AG09309 (cell line): ENCODE data around the genes CARS2 and ARHGEF7.

- RRBS: 85% methylated on average over 3 of the region's 13 CpGs
Measured at GRCh38 chr13:110470276-110470968, 91.1 kb downstream of the RAB20 start.

DNA sequence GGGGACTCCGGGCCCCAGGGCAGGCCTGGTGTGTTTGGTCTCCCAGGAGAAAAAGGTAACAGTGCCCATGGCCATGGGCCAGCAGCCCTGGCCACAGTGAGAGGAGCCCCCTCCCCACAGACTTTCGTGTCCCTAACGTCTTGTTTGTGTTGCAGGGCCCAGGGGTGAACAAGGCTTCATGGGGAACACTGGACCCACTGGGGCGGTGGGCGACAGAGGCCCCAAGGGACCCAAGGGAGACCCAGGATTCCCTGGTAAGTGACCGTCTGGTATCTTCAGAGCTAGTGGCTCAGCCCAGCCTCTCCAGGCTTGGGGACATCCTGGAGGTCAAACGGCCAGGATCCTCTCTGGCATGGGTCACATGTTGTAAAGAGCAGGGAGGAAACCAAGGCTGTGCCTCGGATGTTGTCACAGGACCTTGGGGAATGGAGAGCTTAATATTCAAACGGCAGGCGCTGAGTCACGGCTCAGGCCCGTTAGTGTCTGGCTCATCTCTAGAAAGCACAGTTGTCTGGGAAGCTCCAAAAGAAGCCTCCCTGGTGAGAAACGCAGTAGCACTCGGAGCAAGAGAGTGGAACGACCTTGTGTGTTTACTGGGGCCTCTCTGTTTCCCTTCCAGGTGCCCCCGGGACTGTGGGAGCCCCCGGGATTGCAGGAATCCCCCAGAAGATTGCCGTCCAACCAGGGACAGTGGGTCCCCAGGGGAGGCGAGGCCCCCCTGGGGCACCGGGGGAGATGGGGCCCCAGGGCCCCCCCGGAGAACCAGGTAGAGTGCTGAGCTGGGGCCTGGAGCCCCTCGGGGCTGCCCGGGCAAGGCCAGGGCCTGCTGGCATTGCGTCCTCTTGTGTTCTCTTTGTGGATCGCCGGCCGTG, 58.1 kb downstream of the RAB20 start:
- RRBS: 94% methylated on average over 7 of the region's 27 CpGs

DNA sequence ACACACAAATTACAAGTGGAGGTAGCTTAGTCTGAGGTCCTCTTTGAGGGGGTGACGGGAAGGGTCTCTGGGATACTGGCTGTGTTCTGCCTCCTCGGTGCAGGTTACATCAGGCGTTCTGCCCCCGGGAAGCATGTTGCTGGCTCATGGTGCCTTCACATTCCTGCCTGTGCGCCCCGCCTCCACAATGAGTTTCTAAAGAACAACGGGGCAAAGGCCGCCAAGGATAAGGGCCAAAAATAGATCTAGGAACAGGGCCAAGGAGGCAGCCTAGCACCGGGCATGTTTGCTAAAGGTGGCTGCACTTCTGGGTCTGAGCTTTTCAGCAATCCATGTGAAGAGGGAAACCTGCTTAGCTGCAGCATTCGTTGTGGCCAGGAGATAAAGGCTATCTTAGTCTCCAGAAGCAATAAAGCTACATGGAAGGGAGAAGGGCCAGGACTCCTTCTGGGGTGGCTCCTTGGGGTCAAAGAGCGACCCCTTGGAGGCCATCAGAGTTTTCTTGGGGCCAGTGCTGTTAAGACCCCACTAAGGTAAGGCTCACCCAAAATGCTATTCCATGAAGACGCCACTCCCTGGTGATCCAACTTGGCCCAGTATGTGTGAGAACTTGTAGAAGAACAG, 54.3 kb downstream of the RAB20 start:
- RRBS: no CpG with 5 or more reads among the region's 12 CpGs

DNA sequence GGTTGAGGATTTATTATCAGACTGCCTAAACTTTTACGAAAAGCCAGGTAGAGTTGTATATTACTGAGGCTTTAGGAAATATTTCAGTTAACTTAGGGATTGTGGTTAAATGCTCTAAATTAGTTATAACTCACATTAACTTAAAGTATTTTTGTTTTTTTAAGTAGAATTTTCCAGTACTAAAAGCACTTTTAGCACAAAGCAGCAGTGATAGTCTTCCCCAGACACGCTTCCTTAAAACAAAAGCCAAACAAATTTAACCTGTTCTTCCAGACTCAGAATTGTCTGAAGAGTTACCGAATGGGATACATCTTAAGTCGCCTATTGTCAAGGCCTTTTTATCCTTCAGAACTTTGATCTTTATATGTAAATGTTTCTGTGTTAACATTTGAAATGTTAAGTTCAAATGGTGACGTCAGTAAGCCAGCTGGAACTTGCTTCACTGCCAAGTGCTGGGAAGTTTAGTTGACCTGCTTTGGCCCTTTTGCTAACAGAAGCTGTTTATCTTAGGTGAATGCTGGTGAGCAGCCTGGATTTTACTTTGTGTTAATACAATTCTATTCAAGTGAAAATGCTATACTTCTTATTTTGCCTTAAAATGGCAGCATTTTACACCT, 1.8 kb downstream of the NAXD start:
- RRBS: no CpG with 5 or more reads among the region's 5 CpGs

DNA sequence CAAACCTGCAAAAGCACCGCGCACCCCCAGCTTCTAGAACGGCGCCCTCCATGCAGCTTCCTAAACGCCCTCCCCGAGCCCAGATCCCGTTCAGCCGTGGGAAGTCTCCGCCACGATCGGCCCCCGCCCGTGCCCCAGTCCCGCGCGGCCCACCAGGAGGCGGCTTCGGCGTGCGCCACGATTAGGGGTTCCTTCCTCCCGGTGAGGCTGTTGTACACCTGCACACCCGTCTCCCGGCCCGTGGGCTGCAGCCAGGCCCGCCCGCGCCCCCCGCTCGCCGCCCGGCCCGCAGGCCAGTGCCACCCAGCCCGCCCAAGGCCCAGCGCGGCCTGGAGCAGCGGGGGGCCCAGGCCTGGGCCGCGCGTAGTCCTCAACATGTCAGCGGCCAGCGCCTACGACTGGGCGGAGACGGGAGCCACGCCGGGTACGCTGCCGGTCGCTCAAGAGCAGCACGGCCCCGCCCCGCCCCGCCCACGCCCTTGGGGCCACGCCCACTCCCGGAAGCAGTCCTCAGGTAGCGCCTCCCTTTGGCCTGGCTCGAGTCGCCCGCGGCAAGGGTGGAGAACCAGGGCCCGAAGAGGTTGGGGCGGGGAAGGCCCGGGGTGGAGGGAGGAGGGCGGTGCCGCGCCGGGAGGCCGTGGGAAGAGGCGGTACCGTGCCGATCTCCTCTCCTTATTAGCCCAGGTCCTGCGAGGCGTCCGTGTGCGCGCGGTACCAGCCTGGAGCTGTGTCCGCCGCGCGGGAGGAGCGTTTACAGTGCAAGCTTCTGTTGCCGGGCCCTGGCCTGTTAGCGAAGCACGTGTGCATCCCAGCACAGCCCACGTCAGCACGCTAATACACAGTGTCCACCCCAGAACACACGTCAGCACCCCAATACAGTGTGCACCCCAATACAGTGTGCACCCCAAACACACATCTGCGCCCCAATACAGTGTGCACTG, at the start of gene CARS2:
CARS2 (minus strand) TSS at position 400 of the 941 bp plus-strand sequence.
- RRBS: 2% methylated on average over 22 of the region's 91 CpGs

DNA sequence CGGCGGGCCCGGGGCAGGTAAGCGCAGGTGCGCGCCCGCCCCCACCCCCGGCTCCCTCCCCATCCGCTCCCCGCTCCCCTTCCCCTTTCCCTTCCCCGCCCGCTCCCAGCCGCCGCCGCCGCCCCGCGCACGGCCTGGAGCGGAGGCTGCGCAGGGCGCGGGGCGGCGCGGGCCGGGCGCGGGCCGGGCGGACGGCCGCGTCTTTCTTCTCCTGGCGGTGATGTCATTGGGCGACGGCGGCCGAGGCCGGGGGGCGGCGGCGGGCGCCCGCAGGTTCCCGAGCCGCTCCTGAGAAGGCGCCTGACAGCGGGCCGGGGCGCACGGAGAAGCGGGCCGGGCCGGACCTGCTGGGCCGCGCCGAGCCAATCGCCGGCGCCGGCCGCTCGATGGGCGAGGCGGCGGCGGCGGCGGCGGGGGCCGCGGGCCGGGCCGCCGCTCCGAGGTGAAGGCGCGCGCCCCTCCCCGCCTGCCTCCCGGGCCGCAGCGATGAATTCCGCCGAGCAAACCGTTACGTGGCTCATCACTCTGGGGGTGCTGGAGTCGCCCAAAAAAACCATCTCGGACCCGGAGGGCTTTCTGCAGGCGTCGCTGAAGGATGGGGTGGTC, at the start of gene ARHGEF7:
ARHGEF7 (plus strand) TSS at position 270 of the 606 bp plus-strand sequence.
- RRBS: 2% methylated on average over 58 of the region's 93 CpGs

DNA sequence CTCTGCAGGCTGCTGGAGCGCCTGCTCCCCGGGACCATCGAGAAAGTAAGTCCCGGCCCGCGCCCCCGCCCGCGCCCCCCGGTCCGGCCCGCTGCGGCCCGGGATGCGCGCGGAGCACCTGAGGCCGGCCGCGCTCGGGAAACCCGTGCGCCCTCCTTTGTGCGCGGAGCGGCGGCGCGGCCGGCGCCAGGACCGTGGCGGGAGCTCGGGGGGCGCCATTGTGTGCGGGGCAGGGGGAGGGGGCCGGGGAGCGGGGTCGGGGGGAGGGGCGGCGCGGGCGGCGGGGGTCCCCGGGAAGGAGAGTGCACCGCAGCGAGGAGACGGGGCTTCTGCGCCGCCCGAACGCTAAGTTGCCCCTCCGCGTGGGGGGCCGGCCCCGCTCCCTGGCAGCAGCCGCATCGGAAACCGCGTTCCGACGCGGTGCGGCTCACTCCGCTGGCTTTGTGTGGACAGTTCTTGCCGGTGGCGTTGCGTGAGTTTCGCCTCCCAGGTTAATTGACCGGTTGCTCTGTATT, 594 bp downstream of the ARHGEF7 start:
- RRBS: 1% methylated on average over 46 of the region's 70 CpGs

GRCh38 chr13:111184100-111184289, 68.9 kb downstream of the ARHGEF7 start:
- RRBS: no CpG with 5 or more reads among the region's 6 CpGs

DNA sequence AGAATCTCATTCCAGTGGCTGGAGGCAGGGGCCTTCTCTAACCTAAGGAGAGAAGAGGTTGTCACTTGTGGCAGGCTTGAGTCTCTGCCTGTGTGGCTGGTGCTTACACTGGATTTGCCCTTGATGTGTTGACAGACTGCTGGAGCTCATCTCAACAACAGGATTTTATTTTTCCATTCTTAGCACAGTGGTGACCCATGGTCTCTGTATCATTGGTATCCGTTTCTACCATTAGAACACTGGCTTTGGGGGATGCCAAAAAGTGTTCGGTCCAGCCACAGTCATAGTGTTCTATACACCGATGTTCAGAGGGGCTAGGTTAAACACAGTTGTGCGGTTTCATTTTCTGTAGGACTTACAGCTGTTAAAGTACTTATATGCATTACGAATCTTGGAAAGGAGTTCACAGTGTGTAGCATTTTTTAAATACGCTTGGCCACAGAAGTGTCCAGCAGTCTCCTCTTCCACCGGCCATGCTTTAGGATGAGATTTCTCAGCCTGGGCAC, 41.6 kb upstream of the TEX29 start:
- RRBS: no CpG with 5 or more reads among the region's 7 CpGs

- RRBS: 7% methylated on average over 22 of the region's 64 CpGs
Measured at GRCh38 chr13:112073195-112073967, 6.4 kb downstream of the SOX1 start.

GRCh38 chr13:112113500-112113846, 46.5 kb downstream of the SOX1 start:
- RRBS: no CpG with 5 or more reads among the region's 6 CpGs

GRCh38 chr13:112193620-112194212, 126.8 kb downstream of the SOX1 start:
- RRBS: no CpG with 5 or more reads among the region's 15 CpGs

GRCh38 chr13:112236458-112237296, 139.5 kb upstream of the SPACA7 start:
- RRBS: no CpG with 5 or more reads among the region's 13 CpGs

DNA sequence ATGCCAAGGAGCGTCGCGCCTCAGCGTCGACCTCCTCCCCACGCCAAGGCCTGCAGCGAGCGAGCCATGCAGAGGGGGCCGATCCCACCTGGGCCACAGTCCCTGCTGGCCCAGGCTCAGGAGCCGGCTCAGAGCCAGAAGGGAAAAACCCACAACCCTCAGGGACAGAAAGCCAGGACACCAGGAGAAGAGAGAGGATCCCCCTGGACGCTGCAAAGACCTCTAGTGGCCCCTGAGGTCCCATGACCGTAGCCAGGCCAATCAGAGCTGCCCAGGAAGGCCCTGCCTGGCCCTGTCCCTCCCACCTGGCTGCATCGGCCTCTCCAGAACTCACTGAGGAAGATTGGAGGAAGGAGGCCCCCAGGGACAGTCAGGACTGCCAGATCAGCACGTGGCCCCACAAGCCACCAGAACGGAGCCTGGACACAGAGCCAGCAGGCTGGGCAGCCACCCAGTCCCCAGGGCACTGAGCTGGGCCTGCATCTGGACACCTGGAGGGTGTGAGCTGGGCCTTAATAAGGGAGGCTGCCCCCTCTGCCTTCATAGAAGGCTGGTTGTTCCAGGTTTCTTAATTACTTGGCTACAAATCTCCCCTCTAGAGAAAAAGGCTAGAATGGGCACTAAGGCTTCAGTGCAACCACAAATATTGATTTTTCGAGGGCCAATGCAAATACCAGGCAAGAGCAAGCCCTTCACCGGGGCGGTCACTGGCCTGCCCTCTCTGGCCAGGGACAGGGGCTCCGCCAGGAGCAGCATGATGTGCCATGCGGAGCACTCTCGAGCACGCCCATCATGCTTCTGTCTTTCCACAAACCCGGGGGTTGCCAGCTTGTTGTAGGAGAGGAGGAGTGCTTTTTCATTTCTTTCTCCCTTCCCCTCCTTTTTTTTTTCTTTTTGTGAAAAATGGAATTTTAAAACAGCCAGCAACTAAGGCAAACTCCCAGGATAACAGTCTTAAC, 128.0 kb upstream of the SPACA7 start:
- RRBS: no CpG with 5 or more reads among the region's 23 CpGs

GRCh38 chr13:112473797-112474218, 97.7 kb downstream of the SPACA7 start:
- RRBS: no CpG with 5 or more reads among the region's 5 CpGs

DNA sequence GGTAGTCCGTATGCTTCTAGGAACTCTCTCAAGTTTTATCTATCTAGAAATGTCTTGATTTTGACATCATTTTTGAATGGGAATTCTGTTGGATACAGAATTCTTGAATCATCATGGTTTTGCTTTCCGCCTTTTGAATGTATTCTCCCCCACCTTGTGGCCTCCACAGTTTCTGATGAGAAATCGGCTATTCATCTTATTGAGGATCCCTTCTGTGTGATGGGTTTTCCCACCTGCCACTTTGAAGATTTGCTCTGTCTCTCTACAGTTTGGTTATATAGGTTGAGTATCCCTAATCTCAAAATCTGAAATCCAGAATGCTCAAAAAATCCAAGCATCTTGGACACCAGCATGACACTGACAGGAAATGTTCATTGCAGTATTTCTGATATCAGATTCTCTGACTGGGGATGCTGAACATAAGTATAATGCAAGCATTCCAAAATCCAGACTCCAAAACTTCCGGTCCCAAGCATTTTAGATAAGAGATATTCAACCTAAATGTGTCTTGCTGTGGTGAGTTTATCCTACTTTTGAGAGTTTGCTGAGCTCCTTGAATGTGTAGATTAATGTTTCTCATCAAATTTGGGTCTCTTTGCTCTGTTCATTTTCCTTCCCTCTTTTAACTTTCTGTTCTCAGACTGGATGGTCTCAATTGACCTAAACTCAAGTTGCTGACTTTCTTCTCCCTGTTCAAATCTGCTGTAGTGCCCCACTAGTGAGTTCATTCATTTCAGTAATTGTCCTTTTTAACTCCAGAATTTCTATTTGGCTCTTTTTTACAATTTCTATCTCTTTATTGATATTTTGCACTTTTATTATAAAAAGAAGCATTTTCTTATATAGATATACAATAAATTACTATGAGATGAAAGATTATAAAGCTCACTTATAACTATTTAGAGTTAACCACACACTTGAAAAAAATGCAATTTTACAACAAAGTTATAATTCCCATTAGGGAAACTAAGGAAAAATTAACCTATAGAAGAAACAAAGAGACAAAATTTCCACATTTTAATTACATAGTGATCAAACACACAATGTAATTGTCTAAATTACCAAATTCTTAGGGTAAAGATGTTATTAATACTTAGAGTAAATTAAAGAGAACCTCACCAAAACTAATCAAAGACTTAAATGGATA, 49.7 kb downstream of the TUBGCP3 start:
- RRBS: no CpG with 5 or more reads among the region's 4 CpGs

GRCh38 chr13:112583469-112584025, 4.4 kb downstream of the TUBGCP3 start:
- RRBS: no CpG with 5 or more reads among the region's 8 CpGs

DNA sequence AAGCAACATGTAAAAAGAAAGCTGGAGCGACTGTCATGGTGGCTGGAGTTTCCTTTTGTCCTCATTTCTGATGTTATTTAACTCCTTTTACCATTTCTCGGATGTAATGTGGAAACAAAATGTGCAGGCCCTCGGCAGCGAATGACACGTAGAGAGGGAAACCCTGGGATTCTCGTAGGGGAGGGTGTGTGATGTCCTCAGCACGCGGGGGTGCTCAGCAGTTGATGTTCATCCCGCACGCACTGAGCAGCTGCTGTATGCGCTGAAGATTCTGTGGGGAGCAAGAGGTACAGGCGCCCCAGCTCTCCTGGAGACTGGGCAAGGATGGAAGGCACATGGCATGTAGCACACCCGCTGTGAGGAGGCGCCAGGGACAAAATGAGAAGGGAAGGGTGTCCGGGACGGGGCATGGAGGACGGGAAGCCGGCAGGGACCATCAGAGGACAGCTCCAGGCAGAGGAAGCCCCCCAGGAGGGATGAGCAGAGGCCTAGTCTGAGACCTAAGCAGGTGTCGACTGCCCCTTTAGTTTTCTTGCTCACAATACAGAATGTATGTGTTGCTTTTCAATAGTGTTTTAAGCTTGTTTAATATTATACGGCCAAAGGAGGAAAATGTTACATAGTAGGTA, 15.4 kb downstream of the ATP11A start:
- RRBS: no CpG with 5 or more reads among the region's 20 CpGs

- RRBS: 92% methylated on average over 5 of the region's 24 CpGs
Measured at GRCh38 chr13:112768613-112769225, 78.9 kb downstream of the ATP11A start.

GRCh38 chr13:112796149-112796757, 106.4 kb downstream of the ATP11A start:
- RRBS: no CpG with 5 or more reads among the region's 4 CpGs